SJCRH30 (cell line): ENCODE results near the gene NUP35.

DNA sequence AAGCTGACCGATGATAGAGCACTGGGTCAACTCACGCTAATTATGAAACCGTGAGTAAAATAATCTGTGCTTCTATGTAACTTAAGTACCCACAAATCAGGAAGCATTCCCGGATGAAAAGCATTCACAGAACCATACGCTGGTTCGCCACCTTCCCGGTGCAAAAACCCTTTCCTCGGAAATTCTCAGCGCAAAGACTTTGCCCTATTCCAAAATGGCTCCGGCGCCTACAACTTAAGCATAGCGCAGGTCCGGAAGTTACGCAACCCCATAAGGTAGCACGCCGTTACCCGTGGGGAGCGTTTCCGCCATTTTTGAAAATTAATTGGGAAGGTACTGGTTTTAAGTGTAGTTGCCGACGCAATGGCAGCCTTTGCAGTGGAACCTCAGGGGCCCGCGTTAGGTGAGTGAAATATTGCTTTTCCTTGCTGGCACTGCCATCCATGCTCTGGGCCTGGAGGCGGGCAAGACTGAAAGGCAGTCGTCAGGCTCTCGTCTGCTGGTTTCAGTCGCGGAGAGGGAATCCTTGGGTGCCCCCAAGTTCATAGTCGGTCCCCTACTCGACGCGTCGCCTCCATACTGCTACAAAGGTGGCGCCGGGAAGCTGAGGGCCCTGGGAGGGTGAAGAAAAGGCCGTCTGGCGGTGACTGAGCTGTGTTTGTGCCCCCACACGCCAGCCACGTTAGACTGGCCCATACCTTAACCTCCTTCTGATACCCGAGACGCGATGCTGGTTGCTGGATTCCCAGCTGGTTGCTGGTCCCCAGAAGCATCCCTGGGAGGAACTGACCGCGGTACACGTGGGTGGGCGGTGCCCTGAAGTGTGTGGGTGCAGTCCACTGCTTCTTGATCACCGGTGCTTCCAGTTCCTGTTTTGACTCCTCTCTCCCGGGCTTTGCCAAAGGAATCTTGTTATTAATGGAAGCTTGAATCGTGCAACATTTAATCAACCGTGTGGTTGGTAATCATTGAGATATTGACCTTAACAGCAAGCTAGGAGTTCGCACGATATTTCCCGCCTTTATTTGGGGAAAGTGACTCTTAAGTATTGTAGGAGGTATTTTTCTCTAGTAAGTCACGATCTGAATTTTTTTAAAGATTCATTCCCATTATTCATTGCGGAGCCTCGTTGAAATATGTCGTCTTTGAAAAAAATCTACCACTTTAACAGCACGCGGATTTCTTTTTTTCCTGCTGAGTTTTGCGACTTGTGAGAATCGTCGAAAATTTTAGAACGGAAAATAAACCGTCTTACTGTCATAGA lies at the start of gene NUP35:
NUP35 (plus strand) TSS at position 349 of the 1,264 bp plus-strand sequence.
- RAMPAGE, long total RNA: start-site peak on the plus strand centred at position 326 of the sequence, 49 bp wide, 631 and 81 reads in 2 replicates

DNA sequence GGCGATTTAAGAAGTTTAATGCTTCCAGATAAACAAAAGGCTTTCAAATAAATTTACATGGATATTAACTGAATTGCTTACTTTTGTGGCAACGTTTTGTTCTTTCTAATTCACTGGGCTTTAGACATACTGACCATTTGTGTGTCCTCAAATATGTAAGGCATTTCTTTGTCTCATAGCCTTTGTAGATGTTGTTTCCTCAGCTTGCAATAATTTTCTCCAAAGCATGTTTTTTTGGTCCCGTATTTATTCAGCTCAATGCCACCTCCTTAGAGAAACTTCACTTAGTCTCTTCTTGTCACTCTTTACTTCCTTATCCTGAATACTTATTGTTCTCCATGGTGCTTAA lies 98.5 kb downstream of the NUP35 start:
- RAMPAGE, long total RNA: no peak

GRCh38 chr2:184659919-184660151 lies 61.5 kb downstream of the ZNF804A start:
- RAMPAGE, long total RNA: no peak

GRCh38 chr2:185746618-185747021 lies 8.0 kb downstream of the FSIP2 start:
- RAMPAGE, long total RNA: no peak

GRCh38 chr2:186486410-186486954 lies 422 bp downstream of the ZC3H15 start:
- RAMPAGE, long total RNA: no peak

DNA sequence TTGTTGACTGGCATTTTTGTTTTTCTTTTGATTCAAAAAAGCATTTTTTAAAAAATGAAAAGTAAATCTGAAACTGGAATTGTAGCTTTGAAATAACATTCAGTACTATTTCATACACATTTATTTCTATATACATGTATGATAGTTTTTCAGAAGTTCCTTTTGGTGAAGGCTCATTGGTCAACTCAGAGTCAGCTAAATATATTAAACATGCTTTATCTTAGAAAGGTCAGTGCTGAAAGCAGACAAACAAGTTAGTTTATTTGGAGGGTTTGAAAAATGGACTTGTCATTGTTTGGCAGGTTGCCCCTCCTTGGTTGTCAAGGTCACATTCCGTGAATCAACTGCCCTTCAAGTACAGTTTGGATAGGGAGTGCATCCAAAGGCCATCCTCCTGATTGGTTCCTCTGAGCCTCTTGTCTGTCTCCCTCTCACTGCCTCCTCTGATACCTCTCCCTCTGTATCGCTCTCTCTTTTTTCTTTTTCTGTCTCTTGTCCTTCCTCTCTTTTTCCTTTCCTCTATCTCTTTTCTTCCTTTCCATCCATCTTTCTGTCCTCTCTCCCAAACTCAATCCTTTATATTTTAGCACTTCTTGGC lies 5.3 kb downstream of the ITGAV start:
- RAMPAGE, long total RNA: no peak

- RAMPAGE, long total RNA: no peak
Measured at GRCh38 chr2:186655946-186656459, 37.9 kb upstream of the FAM171B start.

DNA sequence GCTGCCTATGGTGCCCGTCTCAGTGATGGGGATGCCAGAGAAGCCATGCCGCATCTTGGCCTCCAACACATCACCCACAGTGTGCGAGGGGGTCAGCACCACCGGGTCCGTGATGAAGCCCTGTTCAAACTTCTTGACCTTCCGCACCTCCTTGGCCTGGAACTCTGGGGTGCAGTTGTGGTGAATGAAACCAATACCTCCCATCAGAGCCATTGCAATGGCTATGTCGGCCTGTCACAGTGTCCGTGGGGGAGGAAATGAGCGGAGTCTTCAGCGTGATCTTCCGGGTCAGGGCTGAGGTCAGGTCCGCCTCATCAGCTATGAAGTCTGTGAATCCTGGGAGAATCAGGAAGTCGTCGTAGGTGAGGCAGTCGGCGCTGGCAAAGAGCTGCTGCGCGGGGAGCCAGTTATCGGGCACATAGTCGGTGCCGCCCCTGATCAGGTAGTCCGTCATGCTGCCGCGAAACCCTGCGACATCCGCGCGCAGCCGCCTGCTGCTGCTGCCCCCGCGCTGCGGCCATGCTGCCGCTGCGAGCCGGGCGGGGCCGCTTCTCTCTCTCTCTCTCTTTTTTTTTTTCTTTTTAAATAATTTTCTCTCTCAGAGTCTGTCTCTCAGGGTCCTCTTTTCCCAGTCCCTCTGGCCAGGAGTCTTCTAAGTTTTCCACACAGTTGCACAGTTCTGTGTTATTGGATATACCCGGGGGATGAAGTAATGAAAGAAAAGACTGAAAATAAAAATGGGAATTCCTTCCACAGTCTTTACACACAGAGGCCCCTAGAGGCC lies 154.1 kb upstream of the ZSWIM2 start:
- RAMPAGE, long total RNA: no peak

DNA sequence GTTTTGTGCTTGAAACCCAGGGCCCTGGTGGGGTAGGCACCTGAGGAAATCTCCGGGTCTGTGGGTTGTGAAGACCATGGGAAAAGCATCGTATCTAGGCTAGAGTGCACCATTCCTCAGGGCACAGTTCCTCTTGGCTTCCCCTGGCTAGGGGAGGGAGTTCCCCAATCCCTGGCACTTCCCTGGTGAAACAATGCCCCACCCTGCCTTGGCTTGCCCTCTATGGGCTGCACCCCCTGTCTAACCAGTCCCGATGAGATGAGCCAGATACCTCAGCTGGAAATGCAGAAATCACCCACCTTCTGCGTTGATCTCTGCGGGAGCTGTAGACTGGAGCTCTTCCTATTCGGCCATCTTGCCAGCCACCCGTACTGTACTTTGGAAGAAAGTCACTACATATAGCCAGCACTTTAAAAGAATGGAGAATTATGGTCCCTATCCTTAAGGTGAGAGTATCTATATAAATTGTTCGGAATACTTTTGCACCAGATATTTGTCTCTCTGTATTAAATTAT lies 33.9 kb downstream of the TFPI start:
- RAMPAGE, long total RNA: no peak

- RAMPAGE, long total RNA: no peak
Measured at GRCh38 chr2:187541030-187541592, 13.1 kb downstream of the TFPI start.

- RAMPAGE, long total RNA: no peak
Measured at GRCh38 chr2:187673408-187674243, 119.4 kb upstream of the TFPI start.

- RAMPAGE, long total RNA: no peak
Measured at GRCh38 chr2:188035407-188035923, 256.2 kb upstream of the GULP1 start.

GRCh38 chr2:188979634-188980145 lies 5.5 kb downstream of the COL3A1 start:
- RAMPAGE, long total RNA: no peak

- RAMPAGE, long total RNA: no peak
Measured at GRCh38 chr2:189021753-189022368, 47.7 kb downstream of the COL3A1 start.

GRCh38 chr2:189217412-189217994 lies 37.9 kb upstream of the COL5A2 start:
- RAMPAGE, long total RNA: no peak

GRCh38 chr2:189483486-189483969 lies 42.3 kb downstream of the WDR75 start:
- RAMPAGE, long total RNA: no peak

DNA sequence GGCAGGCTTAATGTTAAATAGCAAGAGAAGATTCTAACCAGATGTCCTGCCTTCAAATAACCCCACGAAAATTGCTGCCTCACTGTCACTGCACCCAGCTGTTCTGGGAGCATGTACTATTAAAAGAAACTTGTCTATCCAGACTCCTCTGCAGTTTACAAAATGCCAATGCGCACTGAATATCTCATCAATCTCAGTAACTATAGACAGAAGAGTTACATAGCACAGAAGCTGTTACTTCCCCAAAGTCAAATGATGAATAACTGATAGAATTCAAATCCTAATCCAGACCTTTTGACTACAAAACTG lies 43.9 kb downstream of the WDR75 start:
- RAMPAGE, long total RNA: no peak

GRCh38 chr2:189526760-189527751 lies 53.5 kb downstream of the SLC40A1 start:
- RAMPAGE, long total RNA: no peak

DNA sequence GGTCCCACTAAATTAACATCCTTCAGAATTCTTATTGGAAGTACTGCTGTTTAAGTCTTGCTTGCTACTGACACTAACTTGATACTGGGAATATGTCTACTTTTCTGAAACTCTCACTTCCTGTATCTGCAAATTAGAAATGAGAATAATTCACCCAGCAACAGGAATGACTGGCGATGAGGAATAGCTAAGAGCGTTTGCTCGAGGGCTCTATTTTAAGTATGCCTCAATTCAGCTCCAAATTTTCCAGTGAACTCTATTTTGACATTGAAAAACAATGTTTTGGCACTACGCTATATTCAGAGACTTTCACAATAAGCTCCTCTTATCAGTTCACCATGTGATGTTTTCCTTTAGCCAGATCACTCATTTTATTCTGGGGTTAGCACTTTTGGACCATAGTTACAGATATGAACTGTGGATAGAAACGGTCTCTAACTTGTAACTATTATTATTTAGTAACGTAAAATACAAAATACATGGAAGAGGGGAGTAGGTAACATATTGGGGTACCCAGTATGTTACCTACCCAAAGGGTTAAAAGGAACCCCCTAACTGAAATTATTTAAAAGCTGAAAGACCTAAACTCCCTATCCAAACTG lies 28.2 kb downstream of the SLC40A1 start:
- RAMPAGE, long total RNA: no peak

DNA sequence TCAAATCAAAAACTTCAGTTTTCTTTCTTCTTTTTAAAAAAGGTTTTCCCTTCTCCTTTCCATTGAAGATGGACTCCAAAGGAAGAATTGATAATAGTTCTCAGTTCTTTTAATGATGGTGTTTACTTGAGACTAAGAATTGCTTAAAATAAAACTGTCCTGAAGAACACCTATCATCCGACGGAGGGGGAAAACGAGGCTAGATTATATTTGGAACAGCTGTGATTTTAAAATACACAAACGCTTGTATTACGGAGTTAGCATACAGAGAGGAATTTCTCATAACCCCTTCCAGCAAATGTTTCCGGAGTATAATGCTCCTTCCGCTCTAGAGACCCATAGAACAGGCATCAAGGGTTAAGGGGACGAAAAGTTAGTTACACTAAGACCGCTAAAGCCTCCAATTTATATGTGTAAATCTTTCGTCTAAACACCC lies 888 bp downstream of the ORMDL1 start:
- RAMPAGE, long total RNA: no peak